ENCODE data around the gene ST6GALNAC1.

GRCh38 chr17:75822921-75823563 is 21.2 kb downstream of the UNC13D start:
- RRBS, 2 experiments: no CpG with 5 or more reads among the region's 21 CpGs

GRCh38 chr17:75846572-75847327 is 2.5 kb upstream of the UNC13D start:
- RRBS, 2 experiments: 70 to 100% methylated on average over 1 of the region's 26 CpGs

DNA sequence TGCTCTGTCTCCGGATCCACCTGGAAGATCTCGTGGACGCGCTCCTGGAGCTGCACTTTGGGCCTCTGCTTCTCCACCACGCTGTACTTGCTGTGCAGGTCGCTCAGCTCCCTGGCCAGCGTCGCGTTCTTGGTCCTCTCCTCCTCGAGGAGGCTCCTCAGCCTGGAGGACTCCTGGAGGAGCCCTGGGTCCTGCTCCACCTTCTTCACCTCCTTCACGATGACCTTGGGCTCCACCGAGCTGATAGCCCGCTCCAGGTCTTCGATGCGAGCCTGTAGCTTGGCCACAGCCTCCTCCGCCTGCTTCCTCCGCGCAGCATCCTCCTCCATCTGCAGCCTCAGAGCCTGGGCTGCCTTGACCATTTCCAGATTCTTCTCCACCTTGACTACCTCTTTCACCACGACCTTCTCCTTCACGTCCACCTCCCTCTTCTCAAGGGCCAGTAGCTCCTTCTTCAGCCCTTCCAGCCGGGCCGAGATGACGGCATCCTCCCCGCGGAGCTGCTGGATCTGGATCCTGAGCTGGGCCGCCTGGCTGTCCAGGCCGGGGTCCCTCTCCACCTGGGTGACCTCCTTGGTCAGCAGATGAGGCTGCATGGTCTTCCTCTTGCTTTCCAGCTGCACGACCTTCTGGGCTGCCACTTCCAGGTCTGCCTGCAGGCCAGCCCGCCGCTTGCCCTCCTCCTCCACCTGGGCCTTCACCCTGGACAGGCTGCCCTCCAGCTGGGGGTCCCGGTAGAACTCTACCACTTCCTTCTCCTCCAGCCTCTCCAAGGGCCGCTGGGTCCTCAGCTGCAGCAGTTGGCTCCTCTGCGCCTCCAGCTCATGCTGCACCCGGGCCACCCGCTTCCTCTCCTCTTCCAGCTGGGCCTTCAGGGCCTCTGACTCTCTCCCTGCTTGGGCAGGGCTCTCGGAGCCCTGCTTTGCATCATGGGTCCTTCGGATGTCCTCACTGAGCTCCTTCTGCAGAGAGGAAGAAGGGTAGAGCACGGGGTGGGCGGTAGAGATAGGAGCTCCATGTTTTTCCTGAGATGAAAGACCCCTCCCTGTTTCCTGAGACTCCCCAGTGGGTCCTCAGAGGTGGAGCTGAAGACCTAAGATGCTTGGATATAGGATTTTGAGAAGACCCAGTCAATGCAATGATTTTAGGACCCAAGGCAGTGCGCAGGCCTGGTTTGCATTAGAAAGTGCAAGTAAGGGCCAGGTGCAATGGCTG is 9.3 kb downstream of the CDK3 start:
- RRBS, 2 experiments: 99 to 100% methylated on average over 3 to 8 of the region's 40 CpGs

- RRBS, 2 experiments: no CpG with 5 or more reads among the region's 11 CpGs
Measured at GRCh38 chr17:76045964-76046433, 18.9 kb upstream of the EVPL start.

GRCh38 chr17:76081147-76081891 is 2.3 kb downstream of the ZACN start:
- RRBS, 2 experiments: no CpG with 5 or more reads among the region's 22 CpGs

DNA sequence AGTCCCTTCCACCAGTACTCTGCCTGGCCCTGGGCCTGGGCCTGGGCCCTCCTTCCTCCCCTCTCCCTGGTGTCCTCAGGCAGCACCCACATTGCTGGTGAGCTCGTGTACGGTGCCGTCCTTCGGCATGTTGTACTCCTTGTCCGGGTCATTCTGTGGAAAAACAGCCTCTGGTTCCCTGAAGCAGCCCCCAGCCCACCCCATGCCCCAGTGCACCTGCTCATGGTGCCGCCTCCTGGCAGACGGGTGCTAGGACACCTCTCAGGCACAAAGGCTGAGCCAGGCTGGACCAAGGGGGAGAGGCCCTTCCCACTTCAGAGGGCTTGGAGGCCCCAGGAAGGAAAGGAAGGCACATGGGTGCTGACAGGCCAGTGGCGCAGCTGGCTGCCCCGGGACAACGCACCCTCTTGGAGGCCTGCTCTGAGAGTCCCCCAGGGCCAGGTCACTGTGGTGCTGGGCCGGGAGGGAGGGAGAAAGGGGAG is 9.0 kb downstream of the ZACN start:
- RRBS, 2 experiments: no CpG with 5 or more reads among the region's 11 CpGs

DNA sequence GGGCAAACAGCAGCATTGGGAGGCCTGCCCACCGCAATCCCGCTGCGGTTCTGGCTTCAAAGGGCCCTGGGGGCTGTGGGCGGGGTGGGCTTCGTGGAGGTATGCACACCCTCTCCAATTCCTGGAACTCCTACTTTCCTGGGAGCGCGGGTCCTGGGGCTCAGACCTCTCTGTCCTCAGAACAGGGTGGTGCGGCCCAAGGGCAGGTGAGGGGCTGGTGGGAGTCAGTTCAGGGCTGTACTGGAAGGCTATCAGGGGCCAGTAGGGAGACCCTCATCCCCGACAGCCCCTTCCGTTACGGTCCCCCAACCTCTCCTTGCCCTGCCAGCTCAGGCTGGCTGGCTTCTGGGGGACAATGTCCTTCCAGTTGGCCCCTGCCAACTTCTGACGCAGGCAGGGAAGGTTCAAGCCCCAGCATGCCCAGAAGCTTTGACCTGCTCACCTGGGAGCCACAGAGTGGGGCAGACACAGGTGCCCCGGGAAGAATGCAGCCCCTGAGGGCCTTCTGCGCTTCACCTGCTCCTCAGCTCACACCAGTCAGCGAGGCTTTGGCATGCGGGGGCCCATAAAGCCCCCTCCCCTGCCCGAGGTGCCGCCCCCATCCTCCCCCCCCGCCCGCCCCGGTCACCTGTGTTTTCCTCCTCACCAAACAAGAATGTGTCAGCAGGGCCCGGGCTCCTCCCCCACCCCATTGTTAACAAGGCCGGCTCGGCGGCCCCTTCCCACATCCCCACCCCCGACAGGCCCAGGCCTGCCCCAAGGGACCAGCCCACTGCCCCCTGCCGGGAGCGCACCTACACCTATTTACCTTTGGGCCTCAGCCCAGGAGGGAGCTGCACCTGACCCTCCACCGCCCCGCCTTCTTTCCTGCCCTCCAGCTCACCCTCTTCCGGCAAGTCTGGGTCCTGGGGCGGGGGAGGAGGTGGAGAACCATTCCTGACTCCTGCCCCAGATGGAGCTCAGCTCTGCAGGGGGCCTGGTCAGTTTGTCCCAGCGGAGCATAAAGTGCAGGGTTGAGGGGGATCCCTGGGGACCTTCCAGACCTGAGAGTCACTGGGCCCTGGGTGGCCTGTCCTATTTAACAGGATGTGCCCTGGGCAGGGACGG is 8.7 kb downstream of the FOXJ1 start:
- RRBS, 2 experiments: 0 to 5% methylated on average over 8 of the region's 34 CpGs

DNA sequence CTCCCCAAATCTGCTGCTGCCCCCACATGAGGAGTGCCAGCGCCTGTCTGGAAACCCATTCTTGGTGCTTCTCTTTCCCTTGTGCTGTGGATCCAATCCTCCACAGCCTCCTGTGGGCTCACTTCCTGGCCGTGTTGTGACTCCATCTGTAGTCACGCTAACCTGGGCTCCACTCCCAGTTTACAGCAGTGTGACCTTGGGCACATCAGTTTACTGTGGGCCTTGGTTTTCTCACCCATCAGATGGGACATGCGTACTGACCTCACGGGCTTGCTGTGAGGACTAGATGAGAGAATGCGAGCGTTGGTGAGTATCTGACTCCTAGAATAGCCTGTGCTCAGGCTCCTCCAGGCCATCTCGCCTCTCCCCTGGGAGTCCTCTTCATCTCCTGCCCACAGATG is 5.0 kb upstream of the FOXJ1 start:
- RRBS, 2 experiments: no CpG with 5 or more reads among the region's 8 CpGs

DNA sequence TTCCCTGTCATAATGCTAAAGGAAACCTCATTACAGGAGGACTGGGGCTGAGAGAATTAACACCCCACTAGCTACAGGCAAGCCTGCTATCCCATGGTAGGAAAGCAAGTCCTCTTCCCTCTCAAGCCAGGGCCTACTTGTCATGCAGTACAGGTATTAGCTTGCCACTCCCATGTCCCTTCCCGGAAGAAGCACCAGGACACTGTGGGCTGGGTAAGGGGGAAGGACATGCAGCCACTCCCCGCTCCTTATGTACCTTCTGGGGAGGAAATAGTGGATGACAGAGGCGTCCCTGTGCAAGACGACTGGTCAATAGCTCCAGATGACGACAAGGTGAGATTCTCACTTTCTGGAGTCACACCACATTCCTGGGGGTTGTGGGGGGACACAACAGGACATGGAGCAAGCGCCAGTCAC is 14.9 kb upstream of the FOXJ1 start:
- RRBS, 2 experiments: no CpG with 5 or more reads among the region's 6 CpGs

DNA sequence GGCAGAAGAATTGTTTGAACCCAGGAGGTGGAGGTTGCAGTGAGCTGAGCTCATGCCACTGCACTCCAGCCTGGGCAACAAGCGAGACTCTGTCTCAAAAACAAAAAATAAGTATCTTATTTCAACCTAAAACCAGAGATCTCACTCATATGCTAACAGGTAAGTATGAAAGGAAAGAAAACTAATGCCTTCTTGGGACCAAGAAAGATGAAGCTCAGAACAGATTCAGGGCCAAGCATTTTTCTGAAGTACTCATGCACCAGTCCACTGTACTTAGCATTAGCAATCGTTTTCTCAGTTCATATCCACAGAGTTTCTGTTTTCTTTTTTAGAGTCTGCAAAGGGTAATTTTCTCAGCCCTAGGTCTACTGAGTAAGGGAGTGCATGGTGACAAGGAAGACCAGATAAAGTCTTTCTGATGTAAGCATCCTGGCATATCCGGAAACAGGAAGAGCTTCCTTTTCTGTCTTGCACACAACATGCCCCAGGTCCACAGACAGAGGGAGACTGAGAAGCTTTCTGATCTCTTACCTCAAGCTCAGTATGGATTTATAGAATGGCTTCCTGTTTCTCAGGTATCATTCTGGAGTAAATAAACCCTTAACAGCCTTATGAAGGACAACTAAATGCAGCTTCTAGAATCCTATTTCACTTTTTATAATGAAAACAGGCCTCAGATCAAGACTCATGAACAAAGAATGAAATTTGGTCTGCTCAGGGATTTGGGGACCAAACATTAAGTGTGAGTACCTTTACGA is 38.7 kb upstream of the FOXJ1 start:
- RRBS, 2 experiments: no CpG with 5 or more reads among the region's 4 CpGs

DNA sequence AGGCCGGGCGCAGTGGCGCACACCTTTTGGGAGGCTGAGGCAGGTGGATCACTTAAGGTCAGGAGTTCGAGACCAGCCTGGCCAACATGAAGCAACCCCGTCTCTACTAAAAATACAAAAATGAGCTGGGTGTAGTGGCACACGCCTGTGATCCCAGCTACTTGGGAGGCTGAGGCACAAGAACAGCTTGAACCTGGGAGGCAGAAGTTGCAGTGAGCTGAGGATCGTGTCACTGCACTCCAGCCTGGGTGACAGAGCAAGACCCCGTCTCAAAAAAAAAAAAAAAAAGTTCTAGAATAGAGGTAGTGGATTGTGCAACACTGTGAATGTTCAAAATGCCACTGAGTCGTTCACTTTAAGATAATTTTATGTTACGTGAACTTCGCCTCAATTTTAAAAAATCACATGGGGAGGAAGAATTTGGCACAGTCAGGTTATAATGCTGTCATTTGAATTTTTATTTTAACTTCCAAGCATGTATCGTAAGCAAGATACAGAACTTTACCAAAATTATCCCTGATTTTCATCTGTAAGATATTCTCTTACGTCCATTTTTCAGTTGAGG is 18.1 kb downstream of the RNF157 start:
- RRBS, 2 experiments: no CpG with 5 or more reads among the region's 13 CpGs

GRCh38 chr17:76307441-76308199 is 456 bp downstream of the QRICH2 start:
- RRBS, 2 experiments: 93 to 94% methylated on average over 25 to 33 of the region's 79 CpGs

DNA sequence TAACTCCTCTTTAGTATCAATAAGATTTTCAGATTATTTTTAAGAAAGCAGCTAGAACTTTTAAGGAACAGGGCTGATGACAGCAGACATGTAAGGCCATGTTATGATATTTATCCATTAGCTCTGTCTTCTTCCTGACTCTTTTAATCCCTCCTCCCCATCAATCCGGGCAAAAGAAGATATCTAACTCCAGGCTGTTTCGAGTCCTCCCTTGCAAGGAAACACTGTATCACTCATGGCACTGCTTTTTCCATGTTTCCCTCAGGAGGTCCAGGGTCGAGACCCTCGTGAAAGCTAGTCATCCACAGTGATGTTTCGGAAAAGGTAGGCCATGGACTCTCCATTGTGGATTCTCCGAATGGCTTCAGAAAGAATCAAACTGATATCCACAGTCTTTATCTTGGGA is 3.2 kb upstream of the QRICH2 start:
- RRBS, 2 experiments: no CpG with 5 or more reads among the region's 6 CpGs

DNA sequence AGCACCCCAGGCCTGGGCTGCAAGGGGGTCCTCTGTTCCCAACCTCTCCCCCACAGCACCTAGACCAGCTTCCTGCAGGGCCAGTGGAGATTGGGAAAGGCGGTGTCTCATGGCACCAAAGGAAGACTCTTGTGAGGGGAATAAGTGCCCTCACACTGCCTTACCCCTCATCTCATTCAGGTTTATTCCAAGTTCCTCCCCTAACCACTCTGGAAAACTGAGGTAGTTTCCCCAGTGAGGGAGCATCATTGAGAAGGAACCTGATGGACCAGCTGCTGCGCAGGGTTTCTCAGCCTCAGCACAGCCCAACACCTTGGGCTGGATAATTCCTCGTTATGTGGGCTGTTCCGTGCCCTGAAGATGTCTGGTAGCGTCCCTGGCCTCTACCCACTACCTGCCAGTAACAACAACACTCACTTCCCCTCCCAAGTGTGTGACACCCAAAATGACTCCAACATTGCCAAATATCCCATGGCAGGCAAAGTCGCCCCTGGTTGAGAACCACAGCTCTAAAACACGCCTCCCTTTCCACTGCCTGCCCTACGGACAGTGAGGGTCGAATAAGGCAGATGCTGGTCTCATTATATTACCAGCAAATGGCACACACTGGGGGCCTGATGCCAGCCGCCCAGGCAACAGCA is 1.2 kb downstream of the RHBDF2 start:
- RRBS, 2 experiments: no CpG with 5 or more reads among the region's 10 CpGs

DNA sequence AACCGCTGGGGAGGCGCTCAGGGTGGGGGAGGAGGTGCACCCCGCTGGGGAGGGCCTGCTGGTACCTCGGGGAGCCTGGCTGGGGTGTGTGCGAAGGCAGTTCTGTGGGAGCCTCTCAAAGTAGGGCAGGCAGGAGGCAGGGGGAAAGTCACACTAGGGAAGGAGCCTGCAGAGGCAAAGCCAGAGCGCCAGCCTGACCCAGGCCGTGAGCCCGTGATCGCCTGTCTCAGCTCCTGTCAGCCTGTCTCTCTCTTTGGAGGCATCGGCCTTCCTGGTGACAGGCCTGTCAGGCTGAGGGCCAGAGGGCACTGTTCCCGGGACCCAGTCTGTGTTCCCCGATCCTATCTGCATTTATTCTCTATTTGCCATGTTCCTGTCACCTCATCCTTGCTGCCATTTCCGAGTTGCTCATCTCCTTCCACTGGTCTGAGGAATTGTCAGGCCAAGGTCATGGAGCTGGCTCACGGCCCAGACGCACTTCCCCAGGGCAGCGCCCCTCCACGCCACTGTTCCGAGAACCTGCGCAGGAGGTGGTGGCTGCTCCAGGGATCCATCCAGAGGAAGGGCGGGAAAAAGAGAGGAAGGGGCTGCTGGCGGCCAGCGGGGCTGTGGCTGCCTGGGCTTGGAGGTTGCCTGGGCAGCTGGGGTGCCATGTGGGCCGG is 4.7 kb downstream of the PRCD start:
- RRBS, 2 experiments: 31% methylated on average over 1 of the region's 23 CpGs; no CpG with 5 or more reads in 1 of the 2 experiments

DNA sequence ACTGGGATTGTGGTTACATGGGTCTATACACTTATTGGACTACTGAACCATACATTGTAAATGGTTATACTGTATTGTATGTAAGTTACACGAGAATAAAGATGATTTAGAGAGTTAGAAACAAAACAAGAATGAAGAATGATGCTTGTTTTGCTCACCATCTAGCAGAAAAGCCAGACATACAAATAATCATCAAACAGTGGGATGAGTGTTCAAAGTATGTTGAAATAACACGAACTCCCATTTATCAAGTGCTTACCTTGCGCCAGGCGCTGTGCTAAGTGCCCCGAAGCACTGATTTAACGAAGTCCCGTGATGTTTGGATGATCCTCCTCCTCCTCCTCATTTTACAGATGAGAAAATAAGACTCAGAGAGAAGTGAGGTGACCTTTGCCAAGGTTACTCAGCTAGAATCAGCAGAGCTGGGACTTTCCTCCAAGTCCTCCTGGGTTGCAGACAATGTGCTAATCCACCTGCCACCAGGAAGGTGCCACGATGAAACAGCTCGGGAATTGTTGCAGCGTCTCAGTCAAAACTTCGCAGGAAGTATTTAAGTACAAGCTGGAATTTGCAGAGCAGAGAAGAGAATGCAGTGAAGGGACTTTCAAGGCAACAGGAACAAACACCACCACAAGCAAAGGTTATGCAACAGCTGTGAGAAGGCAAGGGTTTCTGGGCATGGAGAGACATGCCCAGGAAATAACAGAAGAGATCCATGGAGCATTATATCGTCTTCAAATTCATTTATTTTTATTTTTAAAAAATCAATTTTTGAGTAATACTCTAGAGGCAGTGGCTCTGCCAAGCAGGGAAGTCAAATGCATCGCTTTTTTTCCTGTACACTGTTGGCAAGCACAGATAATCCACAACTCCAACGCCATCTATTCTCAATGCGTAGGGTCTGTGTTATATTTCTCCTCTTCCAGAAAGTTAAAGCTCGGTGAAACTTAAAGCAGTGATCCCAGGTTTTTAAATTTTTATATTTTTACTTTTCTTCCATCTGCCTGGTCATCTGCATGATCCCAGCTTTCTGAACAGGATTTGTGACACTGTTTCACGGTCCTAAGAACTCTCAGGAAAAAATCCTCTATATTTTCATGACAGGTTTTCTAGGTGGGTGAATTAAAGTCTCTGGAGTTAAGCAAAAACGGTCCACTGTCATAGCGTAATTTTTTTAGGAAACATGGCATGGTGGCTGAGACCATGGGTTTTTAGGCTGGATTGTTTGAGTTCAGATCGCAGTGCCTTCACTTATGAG is 11.2 kb downstream of the PRCD start:
- RRBS, 2 experiments: no CpG with 5 or more reads among the region's 20 CpGs

- RRBS, 2 experiments: 3 to 5% methylated on average over 11 of the region's 31 CpGs
Measured at GRCh38 chr17:76556722-76557317, 17.0 kb downstream of the PRCD start.

DNA sequence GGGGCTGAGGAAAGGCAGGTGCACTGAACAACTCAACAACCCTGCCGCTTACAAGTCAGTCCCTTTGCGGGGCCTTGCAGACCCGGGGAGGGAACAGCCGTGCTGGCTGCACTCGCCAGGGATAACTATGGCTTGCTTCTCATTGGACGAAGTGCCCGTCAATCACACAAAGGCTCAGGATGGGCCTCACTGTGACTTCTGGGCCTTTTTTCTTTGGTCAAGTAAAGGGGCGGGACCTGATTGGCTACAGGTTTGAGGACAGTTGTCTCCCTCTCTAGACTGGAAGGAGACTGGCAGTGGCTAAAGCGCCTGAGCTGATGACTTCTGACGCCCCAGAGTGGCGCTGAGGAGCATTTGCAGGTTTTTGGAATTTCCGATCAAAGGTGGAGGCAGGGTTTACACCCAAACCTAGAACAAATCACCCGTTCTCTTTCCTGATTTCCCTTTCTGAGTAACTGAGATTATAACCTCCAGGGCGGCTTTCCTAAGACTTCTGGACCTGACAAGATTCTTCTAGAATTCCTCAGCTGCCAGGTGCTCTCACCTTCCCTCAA is 27.5 kb upstream of the ST6GALNAC2 start:
- RRBS, 2 experiments: no CpG with 5 or more reads among the region's 14 CpGs

DNA sequence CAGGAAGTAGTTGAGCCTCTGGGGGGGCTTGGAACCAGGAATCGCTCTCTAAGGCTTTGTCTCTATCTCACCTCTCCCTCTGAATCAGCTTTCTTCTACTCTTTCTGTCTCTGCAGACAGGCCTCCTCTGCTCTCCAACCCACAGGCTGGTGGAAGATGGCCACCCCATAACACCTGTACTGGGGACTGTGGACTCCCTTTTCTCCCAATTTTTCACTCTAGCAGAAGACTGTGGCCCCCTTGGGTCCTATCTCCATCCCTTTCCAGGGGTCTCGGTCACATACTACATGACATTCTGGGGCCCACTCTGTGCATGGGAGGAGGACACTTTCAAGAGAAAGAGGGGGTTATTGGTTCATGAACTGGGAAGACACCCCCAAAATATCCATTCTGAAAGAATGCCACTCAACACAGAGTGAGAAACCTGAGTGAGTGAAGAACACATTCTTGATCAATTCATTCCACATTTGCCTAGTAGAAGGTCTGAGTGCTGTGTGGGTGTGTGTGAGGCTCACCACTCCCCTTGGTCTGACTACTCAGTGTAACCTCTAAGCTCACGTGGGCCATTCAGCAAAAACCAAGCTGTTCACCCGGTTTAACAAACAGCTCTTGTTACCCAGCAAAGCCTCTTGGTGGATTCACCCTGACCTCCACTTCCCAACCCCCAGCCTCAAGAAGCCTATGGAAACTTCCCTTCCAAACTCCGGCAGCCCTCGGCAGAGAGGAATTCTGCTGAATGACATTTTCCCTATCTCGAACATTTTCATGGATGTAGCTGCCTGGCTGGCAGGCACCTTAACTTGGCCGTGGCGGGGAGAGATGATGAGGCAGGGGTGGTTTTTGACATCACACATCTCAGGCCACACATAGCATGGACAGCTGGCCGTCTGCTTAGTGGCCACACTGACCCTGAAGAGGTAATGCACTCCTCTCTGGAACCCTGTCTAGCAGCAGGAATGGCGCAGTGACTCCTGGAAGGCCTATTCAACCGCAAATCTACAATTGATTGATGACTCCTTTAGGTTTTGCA is 11.7 kb downstream of the ST6GALNAC1 start:
- RRBS, 2 experiments: 97% methylated on average over 2 of the region's 12 CpGs; no CpG with 5 or more reads in 1 of the 2 experiments

- RRBS, 2 experiments: no CpG with 5 or more reads among the region's 8 CpGs
Measured at GRCh38 chr17:76643533-76644145, at the start of gene ST6GALNAC1. TSS of gene ST6GALNAC1 (minus strand) at chr17:76643757.